Aorta (tissue), 1 donor: ENCODE results near the gene MTHFSD.

DNA sequence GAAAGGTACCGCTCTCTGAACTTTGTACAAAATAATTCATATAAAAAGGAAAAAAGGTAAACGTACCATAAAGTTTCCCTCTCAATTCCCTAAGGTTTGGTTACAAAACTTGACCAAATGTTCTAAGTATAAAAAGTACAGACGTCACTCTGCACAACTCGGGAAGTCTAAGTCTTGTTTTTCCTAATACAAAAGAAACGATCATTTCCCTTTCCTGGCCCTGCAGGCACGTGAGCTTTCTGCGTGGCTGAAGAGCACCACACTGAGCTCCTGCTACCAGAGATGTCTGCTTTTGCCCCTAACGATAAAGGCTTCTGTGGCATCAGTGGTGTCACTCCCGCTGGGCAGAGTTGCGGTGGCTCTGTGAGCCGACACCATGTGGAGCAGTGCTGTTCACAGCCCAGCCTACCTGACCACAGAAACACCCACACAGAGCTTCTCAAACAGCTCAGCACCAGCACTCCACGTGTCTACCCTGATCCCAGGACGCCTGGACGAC lies 20.5 kb downstream of the EMC8 start:
- PRO-cap: no peak

DNA sequence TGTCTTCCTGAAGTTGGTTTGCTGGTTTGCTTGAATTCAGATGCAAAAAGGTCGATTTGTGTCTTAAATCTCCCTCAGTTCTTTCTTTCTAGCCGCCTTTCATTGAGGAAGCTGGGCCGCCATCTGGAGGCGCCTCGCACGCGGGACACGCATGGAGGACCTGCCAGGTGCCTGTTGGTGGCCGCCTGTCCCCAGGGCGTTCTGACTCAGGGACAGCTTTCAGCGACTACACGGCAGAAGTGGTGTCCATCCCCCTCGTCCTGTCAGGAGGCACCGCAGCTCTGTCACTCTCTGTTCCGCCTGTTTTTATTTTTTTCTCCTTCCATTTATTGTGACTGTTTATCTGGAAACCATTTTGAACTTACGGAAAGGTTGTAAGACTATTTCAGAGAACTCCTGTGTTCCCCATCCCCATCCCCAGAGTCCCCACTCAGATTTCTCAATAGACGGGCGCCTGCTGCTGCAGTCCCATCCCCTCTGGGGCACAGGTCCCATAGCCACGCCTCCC lies 33.2 kb downstream of the COX4I1 start:
- PRO-cap: no peak

DNA sequence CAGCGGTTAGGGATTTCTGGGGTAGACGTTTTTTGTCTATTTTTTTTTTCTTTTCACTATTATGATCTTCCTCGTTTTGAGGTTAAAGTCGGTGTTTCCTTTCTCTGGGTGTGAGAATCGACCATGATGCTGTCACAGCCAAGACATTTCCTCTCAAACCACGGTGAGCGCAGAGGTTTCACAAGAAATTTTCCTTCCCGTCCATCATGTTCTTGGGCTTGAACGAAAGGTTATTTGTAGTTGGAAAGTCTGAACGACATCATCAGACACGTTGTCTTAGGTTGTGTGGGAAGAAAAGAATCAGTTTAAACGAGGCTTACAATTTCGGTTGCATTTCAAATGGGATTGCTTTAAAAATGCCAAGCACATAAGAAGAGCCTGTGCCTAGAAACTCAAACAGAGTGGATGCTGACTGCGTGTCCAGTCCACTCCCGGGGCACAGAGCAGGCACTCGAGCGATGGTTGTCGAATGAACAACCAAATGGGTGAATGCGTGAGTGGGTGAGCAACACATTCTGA lies 37.6 kb downstream of the IRF8 start:
- PRO-cap: no peak

- PRO-cap: no peak
These were observed 76.8 kb downstream of the IRF8 start for GRCh38 chr16:85975713-85976177.

DNA sequence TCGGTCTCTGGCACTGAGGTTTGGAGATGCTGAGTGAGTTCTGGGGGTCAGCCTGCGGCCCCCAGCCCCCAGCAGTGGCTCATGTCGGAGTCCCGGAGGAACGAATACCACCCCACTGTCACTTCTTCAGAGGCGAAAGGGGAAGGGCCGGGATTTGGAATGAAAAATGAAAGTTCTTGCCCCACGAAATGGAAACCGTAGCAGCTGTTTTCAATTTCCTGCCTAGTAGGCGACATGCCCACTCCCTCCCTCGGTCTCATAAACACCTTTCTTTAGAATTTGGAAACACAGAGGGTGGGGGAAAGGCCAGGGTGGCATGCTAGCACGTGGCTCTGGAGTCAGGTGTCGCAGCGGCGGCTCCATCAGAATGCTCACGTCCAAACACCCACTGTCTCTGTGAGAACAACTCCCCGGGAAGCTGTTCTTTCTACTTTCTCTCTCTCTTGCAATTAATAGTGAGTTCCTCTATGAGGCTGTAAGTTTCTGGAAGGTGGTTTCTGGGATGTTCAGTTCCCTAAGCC lies 96.8 kb downstream of the IRF8 start:
- PRO-cap: no peak

GRCh38 chr16:86032929-86033523 lies 134.1 kb downstream of the IRF8 start:
- PRO-cap: no peak

DNA sequence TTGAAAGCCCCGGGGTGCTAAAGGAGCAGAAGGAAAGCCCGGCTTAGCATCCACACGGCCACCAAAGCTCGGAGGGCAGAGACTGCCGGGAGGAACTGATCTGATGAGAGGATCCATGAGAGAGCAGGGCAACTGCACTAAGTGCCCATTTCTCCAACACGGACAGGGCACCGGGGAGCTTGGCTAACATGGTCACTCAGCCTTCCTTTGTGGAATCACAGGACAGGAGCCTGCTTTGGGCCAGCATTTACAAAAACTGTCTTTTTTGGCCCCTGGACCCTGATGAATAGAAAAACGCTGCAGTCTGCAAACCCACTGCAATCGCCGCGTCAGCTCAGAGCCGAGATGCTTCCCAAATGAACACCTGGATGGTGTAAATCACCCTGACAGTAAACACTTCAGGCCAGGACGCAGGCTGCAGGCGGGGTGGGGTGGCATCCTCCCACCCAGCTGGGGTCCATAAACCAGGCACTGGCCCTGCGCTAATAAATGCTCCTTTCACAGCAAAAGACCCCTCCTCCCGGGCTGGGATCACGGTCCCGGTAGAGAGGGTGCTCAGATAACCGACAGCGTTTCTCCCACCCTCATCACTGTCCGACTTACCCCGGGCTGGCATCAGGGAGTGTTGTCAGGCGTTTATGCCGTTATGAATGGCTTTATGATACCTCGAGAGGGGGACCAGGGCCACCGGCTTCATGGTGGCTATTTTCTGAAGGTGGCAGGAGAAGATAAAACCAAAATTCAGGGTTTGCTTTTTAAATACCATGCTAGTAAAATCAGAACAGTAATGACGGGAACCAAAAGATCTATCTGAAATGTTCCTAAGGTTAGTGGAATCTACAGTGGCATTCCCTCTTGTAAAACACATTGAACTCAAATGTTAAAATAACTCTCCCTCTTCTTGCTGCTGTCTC lies 299.6 kb downstream of the IRF8 start:
- PRO-cap: no peak

DNA sequence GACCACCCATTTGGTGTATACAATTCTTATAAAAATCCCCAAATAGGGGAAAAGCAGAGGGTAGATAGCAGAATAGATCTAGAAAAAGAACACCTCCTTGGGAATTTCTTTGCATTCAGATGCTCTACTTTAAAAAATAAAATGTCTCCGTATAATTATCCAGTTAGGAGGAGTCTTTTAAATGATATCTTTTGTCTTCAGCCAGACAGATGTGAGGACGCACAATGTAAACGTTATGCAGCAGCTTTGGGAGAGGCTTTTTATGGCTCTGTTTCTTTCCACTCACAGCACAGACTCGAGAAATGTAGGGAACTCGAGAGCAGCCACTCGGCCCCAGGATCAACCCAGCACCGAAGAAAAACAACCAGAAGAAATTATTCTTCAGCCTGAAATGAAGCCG lies 300.3 kb downstream of the IRF8 start:
- PRO-cap: no peak

GRCh38 chr16:86300781-86301106 lies 209.6 kb upstream of the FOXF1 start:
- PRO-cap: no peak

DNA sequence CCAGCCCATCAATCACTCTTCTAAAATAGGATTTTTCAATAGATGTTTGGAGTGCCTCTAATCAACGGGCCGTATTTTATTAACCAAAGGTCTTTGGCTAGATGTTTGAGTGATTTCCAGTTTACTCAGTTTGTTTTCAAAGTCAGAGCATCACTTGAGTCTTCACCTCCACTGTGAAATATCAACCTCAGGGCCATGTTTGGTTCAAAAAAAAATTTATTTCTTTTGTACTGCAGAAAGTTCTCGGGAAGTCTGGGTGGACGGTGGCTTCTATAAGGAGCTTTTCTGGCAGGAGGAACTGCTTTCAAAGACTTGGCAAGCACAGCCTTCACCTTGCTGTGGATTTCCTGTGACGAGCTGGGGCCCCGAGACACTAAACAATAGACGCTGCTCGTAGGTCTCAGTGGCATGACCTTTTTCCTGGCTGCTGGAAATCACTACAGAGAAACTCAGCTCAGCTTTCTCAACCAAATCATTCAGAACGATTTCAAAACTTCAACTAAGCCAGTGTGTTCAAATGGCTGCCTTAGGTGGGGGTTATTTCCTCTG lies 95.1 kb upstream of the FOXF1 start:
- PRO-cap: no peak

- PRO-cap: no peak
These were observed 43.7 kb upstream of the FOXF1 start for GRCh38 chr16:86466469-86467112.

GRCh38 chr16:86502996-86504242 lies 6.9 kb upstream of the FOXF1 start:
- PRO-cap: no peak

DNA sequence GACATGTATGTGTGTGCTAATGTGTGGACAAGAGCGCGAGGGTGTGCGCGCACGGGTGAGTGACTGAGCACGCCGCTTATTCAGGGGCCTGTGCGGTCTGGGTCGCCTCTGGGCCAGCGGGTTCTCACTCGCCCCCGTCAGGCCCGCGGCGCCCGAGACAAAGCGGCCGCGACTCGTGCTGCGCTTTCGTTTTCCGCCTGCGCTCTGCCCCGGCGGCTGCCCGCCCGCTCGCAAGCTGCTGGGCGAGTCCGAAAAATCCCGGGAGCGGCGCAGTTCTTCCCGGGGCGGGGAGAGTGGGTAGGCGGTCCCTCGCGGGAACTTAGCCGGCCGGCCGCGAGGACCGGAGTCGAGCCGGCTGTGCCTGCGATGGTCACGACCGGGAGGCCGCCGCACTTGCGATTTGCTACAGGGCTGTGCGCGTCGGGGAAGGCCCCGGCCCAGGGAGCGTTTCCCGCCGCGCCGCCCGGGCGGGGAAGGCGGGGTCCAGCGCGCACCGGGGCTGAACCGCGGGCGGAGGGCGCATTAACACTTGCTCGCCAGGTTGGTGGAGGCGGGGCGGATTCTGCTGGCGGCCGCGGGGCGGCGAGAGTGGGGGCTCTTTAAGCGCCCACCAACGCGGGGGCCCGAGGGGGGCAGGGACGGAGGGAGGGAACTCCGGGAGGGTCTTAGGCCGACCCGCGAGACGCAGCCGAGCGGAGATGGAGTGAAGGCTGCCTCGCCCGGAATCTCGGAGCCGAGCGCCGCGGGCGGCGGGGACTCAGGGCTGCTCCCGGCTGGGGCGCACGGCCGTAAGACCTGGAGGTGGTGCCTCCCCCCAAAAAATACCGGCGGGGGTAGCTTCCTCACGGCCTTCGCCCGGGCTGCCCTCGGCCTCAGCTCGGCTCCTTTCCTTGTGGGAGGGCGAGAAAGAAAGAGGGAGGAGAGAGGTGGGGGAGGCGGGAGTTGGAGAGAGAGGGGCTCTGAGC lies 688 bp upstream of the FOXF1 start:
- PRO-cap: bidirectional peak, plus-strand start outside the sequence, minus-strand start at position 892 of the sequence

- PRO-cap: bidirectional peak, plus-strand start at chr16:86555320, minus-strand start at chr16:86555179
These were observed at the start of gene MTHFSD for GRCh38 chr16:86554636-86555398. TSS of gene MTHFSD (minus strand) at chr16:86555235.

GRCh38 chr16:86586416-86586748 lies 8.0 kb downstream of the FOXL1 start:
- PRO-cap: unidirectional peak, plus-strand start at chr16:86586602

DNA sequence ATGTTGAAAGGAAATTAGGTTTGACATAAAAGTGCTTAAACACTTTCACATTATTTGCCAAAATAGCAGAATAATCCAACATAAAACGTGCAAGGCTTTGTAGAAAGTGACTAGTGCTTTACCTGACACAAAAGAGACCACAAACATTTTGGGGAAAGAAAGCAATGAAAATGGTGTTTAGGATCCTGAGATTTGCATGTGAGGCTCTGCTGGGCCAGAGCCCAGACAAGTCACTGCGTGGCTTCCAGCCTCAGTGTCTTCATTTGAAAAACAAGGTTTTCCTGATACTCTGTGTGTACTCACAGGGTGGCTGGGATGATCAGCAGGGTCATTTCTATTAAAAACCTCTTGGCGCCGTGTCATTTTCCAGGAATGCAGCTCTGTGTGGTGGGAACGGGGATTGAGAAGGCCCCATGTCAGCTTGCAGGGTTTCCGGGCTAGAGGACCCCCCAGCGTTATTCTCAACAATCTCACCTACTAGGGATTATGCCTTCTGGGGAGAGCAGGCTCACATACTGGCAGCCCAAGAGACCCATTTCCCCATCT lies 73.4 kb downstream of the FOXL1 start:
- PRO-cap: no peak

DNA sequence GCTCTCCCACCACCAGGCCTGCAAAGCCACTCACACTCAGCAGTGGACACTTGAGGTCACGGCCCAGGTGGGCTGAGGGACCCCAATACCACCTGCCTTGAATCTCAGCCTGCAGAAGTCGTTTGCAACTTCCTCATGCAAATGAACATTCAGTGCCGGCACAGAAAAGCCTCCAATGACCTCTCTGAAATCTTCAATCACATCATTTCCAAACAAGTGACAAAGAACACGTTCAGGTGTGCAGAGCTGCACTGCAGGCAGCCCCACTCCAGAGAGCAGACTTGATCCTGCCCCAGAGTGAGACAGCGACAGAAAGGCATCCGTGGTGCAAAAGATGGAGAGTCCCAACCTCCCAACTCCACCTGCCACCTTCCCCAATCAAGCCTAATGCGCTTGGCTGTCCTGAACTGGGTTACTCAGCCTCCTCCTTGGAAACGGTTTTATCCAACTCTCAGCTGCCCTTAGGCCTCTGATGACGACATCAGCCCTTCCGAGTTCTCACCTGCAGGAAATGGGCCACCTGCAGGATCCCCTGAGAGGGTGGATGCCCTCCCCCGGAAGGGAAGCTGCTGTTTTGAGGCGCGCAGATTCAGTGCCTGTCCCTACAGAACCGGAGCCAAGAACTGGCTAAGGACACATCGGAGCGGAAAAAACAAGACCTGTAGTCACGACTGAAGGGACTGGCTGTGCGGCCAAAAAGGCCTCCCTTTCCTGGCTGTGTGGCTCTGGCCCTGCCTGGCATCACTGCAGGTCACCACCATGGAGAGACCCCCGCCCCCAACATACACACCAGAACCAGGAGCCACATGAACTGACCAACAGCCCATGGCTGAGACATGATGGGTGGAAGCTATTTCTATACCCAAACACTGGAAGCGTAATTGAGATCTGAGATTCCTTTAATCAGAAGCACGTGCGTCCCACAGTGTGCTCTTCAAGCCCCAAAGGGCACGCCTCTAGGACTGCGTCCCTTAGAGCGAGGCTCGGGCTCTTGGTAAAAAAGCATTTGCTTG lies 11.6 kb upstream of the C16orf95 start:
- PRO-cap: no peak

DNA sequence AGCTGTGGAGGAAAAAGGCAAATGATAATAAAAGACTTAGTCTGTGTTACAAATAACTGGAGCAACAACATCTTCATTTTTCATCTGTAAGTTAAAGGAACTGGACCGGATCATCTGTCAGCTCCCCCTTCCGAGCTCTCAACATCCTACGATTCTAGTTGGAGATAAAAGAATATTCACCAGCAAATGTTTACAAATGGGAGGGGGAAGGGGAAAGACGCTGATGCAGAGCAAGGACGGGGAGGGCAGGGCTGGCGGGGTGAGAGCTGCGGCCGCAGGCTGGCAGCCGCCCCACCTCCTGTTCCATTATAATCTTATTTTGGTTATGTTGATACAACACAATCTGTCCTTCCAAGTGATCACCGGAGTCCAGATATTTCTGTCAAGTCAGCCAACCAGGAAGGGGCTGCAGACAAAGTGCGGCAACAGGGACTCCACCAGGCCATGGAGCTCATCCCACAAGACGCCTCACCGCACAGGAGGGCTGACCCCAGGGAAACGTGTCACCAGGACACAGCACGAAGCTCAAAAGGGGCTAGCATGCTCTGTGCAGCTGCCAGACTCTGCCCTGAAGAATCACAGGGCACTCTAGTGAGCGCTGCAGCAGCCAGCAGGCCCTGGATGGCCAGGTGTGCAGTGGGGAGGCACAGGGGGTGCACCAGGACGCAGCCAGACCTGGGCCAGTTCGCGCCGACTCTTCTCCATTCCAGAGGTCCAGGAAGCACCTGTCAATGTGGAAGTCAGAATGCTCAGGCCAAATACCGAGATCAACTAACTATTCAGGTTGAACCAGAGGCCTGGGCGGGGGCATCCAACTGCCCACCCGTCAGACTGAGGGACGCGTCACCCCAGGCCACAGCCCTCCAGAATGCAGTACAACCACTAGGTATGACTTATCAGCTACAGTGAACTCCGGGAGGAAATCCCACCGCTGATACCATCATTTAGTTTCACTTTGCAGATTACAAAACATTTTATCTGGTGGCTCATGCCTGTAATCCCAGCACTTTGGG lies 19.5 kb downstream of the FBXO31 start:
- PRO-cap: no peak

GRCh38 chr16:87381039-87381860 lies 2.3 kb downstream of the FBXO31 start:
- PRO-cap: no peak

DNA sequence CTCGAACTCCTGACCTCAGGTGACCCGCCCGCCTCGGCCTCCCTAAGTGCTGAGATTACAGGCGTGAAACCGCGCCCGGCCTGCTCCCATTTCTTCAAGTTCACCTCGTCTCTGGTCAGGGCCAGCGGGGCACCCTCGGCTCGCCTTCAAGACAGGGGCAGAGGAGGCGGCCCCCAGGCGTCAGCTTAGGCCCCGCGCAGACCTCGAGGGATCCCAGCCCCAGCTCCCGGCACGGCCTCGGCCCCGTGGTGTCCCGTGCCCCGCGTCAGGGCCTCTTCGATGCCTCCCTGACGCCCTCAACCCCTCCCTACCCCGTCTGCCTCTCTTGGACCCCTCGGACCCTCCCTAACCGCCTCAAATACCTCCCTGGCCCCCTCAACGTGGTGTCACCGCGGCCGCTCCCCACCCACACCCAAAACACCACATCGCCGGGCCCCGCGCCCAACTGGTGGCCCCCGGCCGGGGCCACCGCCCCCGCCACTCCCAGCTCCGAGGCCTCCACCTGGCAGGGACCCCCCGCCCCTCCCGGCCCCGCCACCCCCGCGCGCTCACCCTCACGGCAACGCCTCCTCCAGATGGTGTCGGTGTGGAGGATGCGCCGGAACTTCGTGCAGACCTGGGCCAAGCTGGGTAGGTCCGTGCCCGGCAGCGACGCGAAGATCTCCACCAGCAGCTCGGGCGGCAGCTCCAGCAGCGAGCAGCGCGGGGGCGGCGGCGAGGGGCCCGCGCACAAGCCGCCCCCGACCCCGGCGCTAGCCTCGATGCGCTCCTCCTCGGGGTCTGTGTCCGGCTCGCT lies 525 bp downstream of the FBXO31 start:
- PRO-cap: no peak